Measurements from ENCODE around the gene AP3D1.

DNA sequence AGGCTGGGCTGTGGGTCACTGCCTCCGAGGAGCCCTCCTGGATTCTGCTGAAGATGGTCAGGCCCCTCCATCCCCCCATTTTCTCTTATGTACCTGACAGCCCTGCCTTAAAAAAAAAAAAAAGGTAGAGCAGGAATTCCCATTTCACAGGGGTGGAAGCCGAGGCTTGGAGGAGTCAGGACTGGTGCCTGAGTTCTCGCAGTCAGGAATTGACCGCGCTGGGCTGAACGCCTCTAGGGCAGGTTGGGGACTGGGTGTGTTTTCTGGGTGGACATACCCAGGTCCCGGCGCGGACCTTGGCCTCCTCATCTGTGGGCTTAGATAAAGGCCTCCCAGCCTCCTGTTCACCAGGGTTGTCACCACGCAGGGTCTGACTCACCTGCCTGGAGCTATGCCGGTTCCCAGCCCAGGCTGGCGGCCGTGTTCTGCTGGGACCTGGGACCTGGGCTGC lies 2.1 kb downstream of the ADAT3 start:
- PRO-cap, 2 experiments: no peak in any of the 2 experiments

DNA sequence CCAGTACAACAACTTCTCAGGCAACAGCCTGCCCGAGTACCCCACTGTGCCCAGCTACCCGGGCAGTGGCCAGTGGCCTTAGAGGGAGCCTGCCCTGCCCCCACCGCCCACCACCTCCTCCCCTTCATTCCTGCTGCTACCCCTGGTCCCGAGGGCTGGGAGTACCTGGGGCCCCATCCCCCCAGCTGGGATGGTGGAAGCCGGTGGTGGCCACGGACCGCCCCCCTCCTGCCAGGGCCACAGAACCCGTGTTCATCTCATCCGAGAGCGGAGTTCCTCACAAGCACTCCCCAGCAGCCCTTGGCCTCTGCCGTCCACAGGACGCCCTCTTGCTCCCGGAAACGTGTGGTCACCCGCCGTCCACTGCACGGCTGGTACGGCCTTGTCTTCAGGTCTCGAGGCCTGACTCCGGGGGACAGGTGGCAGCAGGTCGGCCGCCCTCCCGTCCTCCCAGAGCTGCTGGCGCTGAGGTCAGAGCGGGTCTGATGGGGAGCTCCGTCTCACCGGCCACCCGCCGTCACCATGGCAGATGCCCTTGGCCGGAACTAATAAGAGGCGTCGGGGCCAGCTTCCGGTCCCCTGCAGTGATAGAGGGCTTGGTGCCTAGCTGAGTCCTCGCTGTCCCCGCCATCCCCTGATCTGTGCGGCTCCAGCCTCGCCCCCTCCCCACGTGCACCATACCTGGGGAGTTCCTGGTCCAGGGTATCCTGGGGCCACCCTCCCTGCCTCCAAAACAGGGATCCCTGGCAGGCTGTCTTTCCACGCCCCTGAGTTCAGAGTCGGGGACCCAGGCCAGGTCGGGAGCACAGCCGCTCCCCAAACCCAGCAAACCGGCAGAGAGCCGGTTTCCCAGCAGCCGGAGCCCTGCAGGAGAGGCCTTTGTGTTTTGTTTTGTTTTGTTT lies 16.5 kb upstream of the CSNK1G2 start:
- PRO-cap, 2 experiments: no peak in any of the 2 experiments

DNA sequence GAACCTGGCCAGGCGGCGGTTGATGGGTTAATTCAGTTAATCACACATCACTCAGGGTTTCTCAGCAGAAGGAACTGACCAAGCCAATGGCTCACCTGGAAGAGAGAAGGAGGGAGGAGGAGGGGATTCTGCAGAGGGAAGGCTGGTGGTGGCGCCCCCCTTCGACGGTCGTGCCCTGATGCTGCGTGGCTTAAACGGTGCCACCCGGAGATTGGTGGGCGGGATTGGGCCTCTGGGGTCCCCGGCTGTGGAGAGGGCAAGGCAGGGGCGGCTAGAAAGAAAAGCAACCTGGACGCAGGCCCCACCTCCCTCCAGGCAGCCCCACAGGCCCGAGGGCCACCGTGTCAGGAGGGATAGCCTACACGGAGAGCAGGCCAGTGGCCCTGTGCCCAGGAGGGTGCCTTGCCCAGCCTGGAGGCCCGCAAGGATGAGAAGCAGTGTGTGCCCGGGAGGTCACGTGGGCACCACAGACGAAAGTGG lies 15.9 kb downstream of the CSNK1G2 start:
- PRO-cap, 2 experiments: no peak in any of the 2 experiments

GRCh38 chr19:1977715-1978201 lies 36.8 kb downstream of the CSNK1G2 start:
- PRO-cap, 2 experiments: no peak in any of the 2 experiments

DNA sequence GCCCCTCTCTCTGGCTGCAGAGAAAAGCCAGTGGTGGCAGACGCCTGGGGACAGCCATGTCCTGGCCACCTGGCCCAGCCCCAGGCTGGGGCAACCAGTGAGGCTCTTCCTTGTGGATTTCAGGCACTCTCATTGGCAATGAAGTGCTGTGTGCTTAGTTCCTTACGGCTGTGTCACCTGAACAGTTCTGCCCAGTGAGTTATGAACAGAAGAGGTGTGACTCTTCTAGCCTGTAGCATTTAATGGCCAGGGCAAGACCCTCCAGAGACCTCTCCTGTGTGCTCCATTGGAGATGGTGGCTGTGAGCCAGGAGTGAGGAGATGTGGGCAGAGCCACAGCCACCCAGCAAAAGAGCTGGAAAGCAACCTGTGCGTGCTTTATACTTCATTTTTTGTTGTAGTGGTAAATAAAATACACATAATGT lies 6.2 kb upstream of the BTBD2 start:
- PRO-cap, 2 experiments: no peak in any of the 2 experiments

GRCh38 chr19:2040312-2041035 lies 10.6 kb downstream of the MKNK2 start:
- PRO-cap, 2 experiments: peak in 2 of 2 experiments; most common plus-strand start chr19:2040674 (in 2)

DNA sequence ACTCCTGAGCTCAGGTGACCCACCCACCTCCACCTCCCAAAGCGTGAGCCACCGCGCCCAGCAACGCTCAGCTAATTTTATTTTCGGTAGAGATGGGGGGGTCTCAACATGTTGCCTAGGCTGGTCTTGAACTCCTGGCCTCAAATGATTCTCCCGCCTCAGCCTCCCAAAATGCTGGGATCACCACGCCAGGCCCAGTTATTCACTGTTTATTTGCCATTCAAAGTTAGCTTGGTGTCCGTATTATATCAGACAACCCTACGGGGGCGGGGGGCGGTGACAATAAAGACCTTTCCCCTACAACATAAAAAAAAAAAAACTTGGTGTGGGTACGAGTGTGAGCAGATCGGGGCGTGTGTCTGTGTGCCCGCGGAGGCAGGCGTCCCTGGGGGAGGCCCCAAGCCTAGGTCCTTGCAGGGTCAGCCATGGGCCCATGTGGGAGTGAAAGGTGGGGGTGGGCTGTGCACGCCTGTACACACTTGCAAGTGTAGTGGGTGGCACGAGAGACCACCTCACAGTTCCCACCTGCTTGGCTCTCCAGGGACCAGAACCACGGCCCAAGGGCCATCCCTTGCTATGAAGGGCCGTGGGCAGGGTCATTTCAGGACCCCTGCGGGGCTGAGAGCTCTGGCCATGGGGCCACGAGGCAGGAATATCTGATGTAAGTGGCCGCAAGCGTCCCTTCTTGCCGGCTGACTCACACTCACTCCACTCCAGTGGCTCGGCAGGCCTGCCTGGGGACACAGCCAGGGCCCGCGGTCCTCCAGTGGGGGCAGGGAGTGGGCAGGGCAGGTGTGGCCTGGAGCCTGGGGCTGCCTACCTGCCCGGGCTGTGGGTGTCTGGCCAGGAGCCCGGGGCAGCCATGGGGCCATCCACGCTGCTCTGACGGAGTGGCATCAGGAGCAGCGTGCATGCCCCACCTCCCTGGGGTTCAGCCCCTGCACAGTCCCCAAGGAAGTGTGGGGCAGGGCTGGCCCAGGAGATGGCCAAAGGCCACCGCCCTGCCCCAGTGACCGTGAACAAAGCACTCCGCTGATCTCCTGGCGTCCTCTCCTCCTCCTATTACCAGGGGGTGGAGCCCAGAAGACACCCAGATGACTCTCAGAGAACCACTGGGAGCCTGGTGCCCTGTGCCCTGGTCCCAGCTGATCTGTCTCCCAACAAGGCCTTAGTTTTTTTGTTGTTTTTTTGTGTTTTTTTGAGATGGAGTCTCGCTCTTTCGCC lies 8.4 kb upstream of the MKNK2 start:
- PRO-cap, 2 experiments: peak in 2 of 2 experiments; most common plus-strand start position 716 of the sequence (in 2); most common minus-strand start position 1,026 of the sequence (in 2)

DNA sequence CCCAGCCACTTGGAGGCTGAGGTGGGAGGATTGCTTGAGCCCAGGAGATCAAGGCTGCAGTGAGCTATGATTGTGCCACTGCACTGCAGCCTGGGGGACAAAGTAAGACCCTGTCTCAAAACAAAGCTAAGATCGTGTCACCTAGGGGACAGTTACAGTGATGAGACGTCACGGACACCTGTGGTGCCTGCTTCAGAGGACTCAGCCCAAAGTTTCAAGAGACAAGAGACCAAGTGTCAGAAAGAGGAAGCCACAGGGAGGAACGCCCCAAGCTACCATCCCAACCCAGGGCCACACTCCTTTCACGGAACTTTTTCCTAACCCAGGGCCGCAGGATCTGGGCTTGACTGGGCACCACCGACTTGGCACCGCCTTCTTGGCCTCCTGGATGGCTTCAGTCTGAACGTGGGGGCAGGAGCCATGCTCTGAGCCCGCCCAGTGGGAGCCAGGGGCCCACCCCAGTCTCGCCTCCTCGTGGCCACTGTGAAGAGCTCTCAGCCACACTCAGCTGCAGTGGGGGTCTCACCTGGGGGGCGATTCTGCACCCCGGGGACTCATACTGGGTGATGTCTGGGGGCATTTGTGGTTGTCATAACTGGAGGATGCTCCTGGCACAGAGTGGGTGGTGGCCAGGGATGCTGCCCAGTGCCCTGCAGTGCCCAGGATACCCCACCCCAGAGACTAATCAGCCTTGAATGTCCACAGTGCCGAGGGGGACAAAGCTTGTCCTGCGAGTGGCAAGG lies 8.4 kb downstream of the MOB3A start:
- PRO-cap, 2 experiments: no peak in any of the 2 experiments

- PRO-cap, 2 experiments: no peak in any of the 2 experiments
These were observed 3.4 kb downstream of the MOB3A start for GRCh38 chr19:2092742-2093141.

DNA sequence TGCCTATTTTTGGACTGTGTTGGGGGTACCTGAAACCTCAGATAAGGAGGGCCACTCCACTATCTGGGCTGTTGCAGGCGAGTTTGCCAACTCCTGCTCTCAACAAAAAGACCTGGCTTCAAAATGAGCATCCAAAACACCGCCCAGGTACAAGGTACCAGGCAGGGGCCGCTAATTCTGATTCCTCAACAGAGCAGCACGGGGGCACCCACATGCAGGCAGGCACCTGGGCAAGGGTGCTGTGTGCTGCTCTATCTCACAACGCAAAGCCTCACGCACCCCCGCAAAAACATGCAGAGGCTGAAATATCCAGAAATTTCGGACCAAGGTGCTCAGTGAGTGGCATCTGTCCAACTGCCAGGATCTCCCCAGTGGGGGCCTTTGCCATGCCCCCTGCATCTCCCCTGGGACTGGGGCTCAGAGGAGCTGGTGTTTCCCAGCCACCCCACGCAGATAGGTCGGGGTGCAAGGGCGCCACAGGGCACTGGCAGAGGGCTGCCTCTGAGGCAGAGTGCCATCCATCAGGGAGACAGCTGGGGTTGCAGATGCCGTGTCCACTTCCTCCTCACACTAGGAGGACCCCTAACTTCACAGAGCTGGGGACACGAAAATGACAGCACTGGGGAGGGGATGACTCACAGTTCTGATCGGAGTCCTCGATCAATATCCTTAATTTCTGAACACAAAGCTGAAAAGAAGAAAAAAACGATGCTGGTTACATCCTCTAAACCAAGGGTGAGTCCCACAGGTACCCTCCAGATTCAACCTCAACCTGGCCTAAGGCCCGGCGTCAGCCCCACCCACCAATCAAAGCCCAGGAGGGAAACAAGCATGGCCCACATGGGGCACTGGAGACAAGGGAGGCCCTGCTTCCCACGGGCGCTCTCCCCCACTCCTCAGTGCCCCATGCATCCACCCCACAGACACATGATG lies 26.3 kb downstream of the IZUMO4 start:
- PRO-cap, 2 experiments: no peak in any of the 2 experiments

DNA sequence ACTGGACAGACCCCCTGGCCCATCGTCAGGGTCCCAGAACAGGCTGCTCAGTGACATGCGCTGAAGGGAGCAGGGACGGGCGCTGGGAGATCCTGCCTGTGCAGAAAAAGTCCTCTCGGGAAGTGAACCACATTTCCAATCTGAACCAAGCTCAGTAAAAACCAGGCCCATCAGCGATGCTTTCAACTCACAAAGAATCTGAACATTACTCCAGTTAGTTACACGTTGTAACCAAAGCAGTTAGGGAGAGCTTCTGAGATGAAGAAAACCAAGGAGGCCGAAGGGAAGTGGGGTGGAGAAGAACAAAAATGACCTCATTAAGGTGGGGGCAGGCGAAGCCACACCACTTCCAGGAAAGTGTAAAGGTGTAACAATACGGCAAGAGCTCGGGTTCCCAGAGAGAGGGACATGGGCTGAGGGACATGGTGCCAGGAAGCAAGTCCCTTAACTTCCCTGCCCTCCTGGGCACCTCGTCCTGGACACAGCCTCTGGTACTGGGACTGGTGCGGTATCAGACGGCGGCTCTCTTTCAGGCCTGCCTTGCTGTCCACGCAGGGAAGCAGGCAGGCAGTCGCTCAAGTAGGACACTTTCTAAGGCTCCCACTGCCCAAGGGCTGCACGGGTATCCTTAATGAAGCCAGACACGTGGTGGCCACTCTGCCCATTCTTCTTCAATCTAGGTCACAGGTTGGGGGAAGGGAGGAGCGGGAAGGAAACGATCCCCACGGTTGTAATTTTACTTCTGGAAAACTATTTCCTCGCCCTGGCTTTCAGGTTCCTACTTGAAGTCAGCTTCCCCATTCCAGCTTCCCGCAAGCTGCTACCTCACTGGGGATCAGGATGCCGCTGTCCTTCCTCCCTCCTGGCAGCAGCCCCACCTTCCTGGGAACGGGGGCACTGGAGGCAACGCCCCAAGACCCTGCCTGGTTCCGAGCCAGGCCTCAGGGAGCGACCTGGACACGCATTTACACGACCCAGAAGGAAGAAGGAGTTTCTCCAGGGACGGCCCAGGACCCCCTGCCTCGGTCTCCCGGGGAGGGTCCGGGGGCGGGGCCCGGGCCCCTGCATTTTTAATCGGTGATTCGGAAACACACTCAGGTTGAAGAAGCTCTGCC lies 1.3 kb downstream of the AP3D1 start:
- PRO-cap, 2 experiments: no peak in any of the 2 experiments

DNA sequence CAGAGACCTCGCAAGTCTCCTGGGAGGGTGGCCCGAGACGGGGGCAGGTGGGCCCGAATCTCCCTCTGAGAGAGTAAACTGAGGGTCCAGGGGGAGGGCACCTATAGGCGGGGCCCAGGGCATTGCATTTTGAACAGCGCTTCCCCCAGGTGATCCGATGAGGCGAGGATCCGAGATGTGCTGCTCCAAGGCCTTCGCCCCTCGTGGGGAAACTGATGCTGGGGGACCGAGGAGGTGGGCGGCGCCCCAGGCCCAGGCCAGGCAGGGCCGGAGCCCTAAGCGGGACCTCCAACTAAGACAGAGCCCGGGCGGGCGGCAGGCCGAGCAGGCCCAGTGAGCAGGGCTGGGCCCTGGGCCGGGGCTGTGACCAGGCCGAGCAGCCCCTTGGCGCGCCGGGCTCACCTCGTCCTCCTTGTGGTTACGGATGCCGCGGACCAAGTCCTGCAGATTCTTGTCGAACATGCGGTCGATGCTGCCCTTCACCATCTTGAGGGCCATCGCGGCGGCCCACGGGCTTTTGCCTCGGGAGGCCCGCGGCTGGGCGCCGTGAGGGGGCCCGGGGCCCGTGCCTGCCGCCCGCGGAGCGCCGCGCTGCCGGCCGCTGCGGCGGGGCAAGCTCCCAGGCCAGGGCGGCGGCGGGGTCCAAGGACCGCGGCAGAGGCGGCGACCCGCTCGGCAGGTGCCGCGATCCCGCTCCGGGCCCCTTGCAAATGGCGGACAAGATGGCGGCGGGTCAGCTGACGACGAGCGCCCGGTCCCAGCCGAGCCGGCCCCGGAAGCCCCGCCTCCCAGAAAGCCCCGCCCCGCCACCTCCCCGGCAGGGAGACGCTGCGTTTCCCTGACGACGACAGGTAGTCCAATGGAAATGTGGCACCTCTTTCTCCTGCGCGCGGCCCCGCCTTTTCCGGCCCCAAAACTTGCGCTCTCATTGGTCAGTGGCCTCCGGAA lies at the start of gene AP3D1:
Gene AP3D1, minus strand, starts transcription at position 730 of the 948 bp plus-strand sequence.
- PRO-cap, 2 experiments: peak in 2 of 2 experiments; most common minus-strand start position 715 of the sequence (in 2)

- PRO-cap, 2 experiments: no peak in any of the 2 experiments
These were observed 3.3 kb upstream of the AP3D1 start for GRCh38 chr19:2154673-2154969.

DNA sequence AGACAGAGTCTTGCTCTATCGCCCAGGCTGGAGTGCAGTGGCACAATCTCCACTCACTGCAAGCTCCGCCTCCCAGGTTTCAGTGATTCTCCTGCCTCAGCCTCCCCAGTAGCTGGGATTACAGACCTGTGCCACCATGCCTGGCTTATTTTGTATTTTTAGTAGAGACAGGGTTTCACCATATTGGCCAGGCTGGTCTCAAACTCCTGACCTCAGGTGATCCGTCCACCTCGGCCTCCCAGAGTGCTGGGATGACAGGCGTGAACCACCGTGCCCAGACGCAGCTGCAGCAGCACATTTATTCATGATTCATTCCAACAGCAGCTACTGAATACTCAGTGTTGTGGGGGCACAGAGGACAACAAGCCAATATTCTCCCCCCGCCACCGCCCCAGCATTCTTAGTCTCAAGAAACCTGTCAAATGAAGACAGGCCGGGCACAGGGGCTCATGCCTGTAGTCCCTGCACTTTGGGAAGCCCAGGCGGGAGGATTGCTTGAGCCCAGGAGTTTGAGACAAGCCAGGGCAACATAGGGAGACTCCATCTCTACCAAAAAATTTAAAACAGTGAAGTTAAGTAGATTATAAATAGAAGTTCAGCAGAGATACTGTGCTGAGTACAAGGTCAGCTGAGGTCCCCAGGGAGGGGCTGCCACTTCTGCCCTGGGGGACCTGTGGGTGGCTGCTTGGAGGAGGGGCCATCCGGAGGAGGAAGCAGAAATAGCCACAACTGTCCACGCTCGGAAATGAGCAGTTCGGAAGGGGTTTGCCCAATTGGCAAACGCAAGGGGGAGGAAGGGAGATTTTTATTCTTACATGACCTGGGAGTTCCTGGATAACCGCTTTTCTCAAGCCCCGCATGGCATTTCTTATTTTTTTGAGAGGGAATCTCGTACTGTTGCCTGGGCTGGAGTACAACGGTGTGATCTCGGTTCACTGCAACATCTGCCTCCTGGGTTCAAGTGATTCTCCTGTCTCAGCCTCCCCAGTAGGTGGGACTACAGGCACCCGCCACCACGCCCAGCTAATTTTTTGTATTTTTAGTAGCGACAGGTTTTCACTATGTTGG lies 4.4 kb downstream of the DOT1L start:
- PRO-cap, 2 experiments: peak in 2 of 2 experiments; most common plus-strand start position 814 of the sequence (in 2)

DNA sequence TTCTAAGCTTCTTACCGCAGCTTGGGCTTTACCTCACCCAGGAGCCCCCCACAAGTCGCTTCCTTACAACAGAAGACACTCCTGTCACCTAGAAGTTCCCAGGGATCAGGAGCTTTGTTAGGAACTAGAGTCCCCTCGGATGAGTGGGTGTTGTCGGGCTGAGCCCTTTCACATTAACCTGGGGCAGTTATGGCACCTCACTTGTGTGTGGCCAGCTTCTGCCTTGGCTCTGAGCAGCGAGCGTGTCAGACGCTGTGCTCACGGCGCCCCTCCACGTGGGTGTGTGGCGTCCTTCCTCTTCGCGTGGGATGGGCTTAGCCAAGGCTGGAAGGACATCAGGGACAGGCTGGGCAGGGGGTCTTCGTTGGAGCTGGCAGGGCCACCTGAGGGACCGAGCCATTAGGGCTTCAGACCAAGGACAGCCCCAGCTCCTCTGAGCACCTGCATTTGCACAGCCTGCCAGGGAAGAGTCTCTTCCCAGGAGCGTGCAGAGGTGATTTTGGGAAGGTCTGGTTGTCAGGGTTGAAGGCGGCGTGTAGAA lies 23.4 kb downstream of the DOT1L start:
- PRO-cap, 2 experiments: no peak in any of the 2 experiments

DNA sequence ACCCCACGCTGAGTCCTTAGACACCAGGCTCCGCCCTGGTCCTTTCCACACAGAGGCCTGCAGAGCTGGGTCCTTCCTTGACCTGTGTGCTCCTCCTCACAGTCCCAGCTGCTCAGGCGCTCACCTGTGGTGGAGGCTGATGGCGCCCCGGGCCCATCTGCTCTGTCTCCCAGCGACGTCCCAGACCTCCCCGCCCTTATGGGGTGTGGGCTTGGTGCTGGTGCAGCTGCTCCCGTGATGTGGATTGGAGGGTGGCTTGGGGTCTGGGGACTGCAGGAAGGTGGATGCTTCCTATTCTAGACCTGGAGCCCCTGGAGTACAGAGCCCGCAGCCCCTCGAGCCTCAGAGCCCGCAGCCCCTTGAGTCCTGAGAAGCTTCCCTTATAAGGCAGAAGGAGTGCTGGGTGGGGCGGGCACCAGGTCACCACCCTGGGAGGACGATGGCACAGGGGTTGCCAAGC lies 31.6 kb downstream of the DOT1L start:
- PRO-cap, 2 experiments: no peak in any of the 2 experiments

DNA sequence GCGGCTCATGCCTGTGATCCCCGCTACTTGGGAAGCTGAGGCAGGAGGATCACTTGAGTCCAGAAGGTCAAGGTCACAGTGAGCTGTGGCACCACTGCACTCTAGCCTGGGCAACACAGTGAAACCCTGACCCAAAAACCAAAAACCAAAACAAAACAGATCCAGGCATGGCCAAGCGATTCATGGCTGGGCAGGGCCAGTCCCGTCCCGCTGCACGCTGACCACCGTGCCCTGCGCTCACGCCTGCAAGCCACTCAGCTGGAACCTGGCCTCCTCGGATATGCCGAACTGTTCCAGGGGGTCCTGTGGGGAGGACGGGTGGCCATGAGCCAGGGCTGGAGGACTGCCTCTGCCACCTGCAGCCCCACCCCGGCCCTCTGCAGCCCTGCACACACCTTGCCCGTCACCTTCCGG lies 2.5 kb downstream of the PLEKHJ1 start:
- PRO-cap, 2 experiments: no peak in any of the 2 experiments

GRCh38 chr19:2269392-2270637 lies 12.2 kb downstream of the PEAK3 start:
- PRO-cap, 2 experiments: peak in 2 of 2 experiments; most common plus-strand start chr19:2269521 (in 2); most common minus-strand start chr19:2269708 (in 1)

GRCh38 chr19:2270638-2271347 lies 11.2 kb downstream of the PEAK3 start:
- PRO-cap, 2 experiments: peak in 2 of 2 experiments; most common plus-strand start chr19:2270917 (in 1); most common minus-strand start chr19:2270820 (in 2)

GRCh38 chr19:2282584-2283318 lies 776 bp upstream of the PEAK3 start:
- PRO-cap, 2 experiments: no peak in any of the 2 experiments